Esophagus muscularis mucosa (tissue), 4 donors: Measurements from ENCODE around the gene VSNL1.

DNA sequence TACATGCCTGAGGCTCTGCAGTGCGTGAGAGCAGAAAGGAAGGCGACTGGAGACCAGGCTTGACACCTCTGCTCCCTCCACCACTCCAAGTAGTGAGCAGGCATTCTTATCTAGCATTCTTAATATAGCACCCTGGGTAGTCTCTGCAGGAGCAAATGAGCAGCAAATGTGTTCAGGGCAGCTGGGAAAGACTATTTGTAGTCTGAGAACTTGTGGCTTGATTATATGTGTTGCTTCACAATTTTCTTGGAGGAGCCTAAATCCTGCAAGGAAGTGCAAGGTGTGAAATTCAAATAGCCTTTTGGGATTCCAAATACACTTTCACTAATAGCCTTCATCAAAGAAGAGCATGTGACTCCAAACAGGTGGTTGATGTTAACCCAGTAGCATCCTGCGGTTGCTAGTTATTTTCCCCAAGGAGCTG is 143.3 kb downstream of the DDX1 start:
- PRO-cap, result no peak
- RAMPAGE, long total RNA, 4 experiments, result no peak in any of the 4 experiments

GRCh38 chr2:15939540-15940450 is 555 bp upstream of the MYCN start:
- PRO-cap, result no peak
- RAMPAGE, long total RNA, 4 experiments, result no peak in any of the 4 experiments

GRCh38 chr2:15943030-15943939 is 2.9 kb downstream of the MYCN start:
- PRO-cap, result no peak
- RAMPAGE, long total RNA, 4 experiments, result no peak in any of the 4 experiments

DNA sequence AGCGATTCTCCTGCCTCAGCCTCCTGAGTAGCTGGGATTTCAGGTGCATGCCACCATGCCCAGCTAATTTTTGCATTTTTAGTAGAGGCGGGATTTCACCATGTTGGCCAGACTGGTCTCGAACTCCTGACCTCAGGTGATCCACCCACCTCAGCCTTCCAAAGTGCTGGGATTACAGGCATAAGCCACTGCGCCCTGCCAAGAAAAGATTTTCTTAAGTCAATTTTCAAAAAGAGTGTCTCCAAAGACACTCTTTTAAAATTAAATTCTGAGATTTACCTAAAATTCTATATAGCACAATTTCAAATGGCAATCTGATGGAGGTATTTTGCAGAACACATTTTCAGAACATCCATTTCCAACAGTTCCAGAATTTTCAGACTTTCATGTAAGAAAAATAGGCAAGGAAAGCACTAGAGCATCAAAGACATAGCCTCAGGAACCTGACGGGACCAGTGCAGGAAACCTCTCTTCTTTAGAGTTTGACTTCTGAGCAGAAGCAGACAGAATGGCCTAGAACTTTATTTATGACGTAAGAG is 117.9 kb downstream of the CYRIA start:
- PRO-cap, result no peak
- RAMPAGE, long total RNA, 4 experiments, result no peak in any of the 4 experiments

DNA sequence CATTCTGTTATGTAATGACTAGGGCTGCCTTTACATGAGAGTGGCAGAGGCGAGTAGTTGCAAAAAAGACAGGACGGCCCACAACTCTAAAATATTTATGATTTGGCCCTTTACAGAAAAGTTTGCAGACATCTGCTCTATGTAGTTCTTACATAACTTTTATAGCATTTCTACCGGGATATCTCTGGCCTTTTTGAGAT is 102.9 kb downstream of the CYRIA start:
- PRO-cap, result no peak
- RAMPAGE, long total RNA, 4 experiments, result no peak in any of the 4 experiments

DNA sequence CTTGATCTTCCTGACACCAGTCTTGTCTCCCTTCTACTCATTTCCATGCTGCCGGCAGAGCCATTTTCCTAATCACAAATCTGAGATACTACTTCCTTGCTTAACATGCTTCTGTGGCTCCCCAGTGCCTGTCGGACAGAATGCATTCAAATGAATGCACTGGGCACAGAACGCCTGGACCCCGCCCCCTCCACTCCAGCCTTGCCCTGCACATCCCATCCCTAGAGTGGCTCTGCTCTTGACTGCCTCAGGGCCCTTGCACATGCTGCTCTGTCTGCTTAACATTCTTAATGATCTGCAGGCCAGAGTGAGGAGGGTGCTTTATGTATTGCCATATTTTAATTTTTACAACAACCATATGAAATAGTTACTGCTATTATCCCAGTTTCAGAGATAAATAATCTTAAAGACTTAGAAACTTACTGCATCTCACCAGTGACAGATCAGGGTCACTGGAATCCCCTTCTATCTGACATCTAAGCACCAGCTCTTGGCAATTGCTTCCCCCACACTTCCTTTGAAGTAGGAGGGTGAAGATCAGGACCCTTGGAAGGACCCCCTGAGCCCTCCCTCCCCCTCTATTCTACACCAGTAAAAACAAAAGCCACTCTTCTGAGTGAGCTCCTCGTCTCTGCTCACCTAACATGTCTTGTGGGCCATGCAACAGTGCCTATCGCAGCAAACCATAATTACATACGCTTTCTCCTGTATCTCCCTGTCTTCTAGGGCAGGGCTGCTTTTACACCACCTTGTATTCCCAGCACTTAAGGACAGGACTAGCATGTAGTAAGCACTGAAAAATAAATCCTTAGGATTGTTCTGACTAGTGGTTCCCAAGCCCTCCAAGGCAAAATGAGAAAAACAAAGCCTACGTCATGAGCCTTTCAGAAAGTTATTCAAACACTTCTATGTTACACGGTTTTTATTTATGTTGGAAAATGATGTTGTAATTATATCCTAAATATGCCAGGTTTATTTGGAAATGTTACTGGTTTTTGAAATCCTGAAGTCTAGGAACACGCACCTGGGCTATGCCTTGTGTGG is 62.3 kb downstream of the CYRIA start:
- PRO-cap, result no peak
- RAMPAGE, long total RNA, 4 experiments, result no peak in any of the 4 experiments

- PRO-cap, result no peak
- RAMPAGE, long total RNA, 4 experiments, result start-site peak on the minus strand in 1 of 4 experiments, at chr2:16620935-16621031 at its widest, 6 reads per replicate
Measured at GRCh38 chr2:16620350-16621304, 45.0 kb downstream of the CYRIA start.

- PRO-cap, result bidirectional peak, plus-strand start at chr2:16625533, minus-strand start at chr2:16625311
- RAMPAGE, long total RNA, 4 experiments, result no peak in any of the 4 experiments
Measured at GRCh38 chr2:16624996-16625597, 40.5 kb downstream of the CYRIA start.

DNA sequence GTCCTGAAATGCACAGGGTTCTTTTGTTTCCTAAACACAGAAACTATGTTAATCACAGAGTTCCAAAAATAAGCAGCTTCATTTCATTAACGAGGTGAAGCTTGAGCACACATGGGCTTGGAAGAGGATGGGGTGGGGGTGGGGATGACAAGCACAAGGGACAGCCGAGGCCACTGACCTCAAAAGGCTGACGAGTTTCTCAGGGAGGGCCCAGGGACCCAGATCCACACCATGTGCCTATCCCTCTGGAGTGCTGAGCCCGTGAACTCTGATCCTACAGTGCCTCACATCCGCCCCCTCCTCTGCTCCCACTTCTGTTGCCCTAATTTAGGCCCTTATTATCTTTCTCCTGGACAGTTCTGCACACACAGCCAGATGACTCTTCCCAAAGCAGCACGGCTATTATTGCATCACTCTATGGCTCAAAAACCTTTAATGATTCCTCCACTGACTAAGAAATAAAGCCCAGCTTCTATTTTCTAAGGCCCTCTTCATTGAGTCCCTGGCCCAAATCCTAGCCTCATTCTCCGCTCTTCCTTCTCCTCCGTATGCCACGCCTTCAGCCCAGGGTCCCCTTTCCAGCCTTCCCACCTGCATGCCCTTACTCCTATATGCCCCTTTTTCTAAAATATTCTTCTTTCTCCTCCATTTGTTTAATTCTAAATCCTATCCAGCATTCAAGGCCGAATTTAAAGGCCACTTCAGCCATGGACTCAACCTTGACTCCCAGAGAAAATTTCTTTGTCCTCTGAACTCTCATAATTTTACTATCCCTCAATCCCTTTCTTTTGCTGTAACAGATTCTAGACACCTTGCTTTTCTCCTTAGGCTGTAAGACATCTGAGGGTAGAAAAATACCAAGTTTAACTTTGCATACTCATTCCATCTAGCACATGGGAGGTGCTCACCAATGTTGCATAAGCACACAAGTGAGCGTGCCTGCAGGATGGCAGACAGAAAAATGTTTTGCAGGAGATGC is 24.6 kb downstream of the CYRIA start:
- PRO-cap, result no peak
- RAMPAGE, long total RNA, 4 experiments, result no peak in any of the 4 experiments

- PRO-cap, result no peak
- RAMPAGE, long total RNA, 4 experiments, result no peak in any of the 4 experiments
Measured at GRCh38 chr2:16652460-16653034, 13.1 kb downstream of the CYRIA start.

GRCh38 chr2:16653035-16653583 is 12.5 kb downstream of the CYRIA start:
- PRO-cap, result no peak
- RAMPAGE, long total RNA, 4 experiments, result no peak in any of the 4 experiments

DNA sequence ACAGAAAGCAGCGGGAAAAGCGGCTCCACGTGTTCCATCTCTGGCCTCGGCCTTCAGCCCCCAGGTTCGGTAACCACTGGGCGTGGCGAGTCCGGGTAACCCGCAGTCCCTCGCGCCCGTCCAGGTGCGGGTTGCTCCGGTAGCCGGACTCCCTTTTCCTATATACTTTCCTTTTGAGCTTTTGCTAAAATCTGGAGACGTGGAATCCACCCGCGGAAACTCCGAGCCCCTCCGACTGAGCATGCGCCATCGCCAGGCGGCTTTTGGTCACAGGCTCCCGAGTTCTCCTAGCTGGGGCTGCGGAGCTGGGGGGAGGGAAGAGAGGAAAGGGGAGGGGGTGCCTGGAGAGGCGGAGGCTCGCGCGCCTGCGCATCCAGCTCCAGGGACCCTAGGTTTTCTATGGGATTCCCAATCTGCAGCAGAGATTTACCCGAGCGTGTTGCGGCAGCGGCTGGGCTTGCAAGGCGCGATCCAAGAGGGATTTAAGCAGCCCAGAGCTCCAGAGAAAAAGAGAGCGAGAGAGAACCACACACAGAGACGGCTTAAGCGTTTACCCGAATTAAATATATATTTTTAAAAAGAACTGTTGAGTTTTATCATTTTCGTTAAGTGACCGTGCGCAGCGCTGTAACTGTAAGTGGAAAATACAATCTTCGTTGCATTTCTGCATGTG is at the start of gene VSNL1:
Gene VSNL1, plus strand, starts transcription at position 411 of the 673 bp plus-strand sequence.
- PRO-cap, result bidirectional peak, plus-strand start at position 421 of the sequence, minus-strand start at position 162 of the sequence
- RAMPAGE, long total RNA, 4 experiments, result start-site peak on the plus strand in 3 of 4 experiments, centred at positions 378 to 399 of the sequence, 5 to 10 reads per replicate

GRCh38 chr2:17543828-17544362 is 3.4 kb downstream of the VSNL1 start:
- PRO-cap, result no peak
- RAMPAGE, long total RNA, 4 experiments, result no peak in any of the 4 experiments

DNA sequence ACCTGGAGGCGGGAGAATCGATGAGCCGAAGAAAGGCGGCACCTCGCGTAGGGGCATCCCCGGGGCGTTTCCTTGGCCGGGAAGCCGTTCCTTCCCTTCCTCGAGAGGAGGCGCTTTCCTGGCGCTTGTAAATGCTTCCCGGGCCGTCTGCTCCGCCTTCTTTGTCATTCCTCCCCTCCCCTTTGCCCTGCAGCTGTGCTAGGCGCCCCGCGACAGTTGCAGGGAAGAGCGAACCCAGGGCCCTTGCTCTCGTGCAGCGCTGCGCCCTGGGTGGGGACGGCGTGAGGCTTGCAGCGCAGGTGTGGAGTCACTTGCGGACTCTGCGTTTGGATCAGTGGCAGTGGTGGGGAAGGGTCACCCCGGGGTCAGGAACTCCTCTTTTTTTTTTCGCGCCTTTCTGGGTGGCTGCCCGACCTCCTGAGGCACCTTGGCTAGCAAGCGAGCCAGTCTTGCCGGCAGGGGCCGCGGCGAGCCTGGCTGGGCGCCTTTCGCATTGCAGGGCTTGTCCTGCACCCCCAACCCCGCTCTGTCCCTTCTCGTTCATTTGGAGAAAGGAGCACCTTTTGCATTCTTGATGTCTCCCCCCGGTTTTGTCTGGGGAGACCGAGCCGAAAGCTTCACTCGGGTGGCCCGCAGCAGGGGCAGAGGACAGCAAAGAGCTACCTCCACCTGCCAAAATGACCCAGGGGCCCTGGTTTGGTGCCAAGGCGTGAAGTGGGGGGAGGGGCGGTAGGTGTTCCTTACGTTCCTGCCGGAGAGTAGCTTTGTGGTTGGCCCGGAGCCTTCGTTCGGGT is 893 bp downstream of the KCNS3 start:
- PRO-cap, result bidirectional peak, plus-strand start at position 212 of the sequence, minus-strand start at position 102 of the sequence
- RAMPAGE, long total RNA, 4 experiments, result no peak in any of the 4 experiments

GRCh38 chr2:18729787-18730364 is 140.5 kb upstream of the NT5C1B start:
- PRO-cap, result no peak
- RAMPAGE, long total RNA, 4 experiments, result no peak in any of the 4 experiments

GRCh38 chr2:19336802-19337568 is 21.4 kb downstream of the OSR1 start:
- PRO-cap, result no peak
- RAMPAGE, long total RNA, 4 experiments, result no peak in any of the 4 experiments

DNA sequence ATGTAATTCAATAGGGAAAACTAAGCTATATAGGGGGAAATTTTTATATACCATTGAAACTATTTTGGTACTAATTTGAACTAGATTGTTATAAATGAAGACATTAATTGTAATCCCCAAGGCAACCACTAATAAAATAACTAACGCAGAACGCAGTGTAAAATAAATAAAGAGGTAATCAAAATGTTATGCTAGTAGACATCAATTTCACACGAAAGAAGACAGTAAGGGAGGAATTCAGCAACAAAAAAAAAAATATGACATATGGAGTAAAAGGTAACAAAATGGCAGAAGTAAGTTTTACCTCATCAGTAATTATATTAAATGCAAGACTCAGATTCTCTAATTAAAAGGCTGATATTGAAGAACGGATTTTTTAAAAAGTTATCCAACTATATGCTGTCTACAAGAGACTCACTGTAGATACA is 175.4 kb upstream of the OSR1 start:
- PRO-cap, result no peak
- RAMPAGE, long total RNA, 4 experiments, result no peak in any of the 4 experiments

DNA sequence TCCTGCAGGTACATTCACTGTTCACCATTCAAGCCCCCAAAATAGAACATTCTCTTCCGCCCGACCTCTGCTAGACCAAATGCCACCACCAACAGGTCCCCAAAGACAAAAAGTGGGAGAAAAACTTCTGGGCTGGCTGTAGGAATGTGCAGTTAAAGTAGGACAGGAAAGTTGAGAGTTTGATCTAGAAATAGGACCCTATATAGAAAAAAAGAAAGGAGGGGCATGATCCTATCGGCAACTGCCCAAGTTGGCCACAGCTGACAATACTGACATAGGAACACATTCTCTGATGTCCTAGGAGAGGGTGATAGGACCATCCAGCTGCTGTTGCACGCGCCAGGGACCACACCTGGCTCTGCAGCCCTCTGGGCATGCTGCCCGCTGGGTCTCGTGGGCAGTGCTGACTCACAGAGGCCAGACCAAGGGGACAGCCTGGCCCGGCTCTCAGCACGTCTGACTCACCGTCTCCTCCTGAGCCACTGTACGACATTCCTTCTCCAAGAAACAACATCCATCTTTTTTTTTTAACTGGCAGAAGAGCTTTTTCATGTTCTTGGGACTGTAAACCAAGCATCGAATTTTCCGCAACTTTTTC is 100.5 kb downstream of the TTC32 start:
- PRO-cap, result no peak
- RAMPAGE, long total RNA, 4 experiments, result no peak in any of the 4 experiments

DNA sequence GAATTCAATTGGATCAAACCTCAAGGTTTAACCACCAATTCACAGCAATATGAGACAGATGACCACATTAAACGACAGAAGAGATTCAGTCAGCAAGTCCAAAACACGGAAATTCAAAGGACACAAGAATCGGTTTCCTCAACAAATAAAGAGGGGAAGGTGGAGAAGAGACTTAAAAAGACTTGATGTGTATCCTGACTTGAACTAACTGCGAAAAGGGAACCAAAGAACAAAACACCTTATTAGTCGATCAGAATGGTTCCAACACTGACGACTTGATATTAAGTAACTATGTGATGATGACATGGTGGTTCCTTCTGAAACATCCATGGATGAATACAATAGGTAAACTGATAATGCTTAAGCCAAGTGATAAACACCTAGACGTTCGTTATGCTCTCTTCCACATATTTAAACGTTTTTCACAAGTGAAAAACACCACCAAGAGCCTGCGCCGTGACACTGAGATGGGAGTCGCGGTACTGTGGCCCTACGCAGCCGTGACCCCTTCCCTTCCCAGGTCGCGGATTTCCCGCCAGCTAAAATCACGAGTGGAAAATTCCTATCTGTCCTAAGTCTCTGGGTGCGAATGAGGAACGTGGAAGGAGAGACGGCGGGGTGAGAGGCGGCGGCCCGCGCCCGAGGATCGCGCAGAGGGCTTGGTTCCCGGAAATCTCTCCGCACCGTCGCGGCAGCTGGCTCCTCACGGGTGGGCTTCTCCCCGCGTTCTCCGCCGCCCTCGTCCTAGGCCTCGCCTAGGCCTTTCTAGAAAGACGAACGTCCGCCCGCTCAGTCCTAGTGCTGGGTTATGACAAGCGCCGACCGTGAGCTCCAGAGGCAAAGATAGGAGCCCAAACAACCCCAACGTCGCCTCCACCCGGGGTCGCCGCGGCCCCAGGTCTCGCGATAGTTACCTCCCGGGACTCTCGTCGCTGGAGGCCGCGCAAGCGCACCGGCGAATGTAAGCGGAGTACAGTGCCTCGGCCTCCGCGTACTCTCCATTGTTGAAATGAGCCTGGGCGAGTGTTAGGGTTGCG is 673 bp downstream of the TTC32 start:
- PRO-cap, result bidirectional peak, plus-strand start at position 952 of the sequence, minus-strand start at position 903 of the sequence
- RAMPAGE, long total RNA, 4 experiments, result start-site peak on the minus strand in 4 of 4 experiments, centred at positions 878 to 896 of the sequence, 112 to 385 reads per replicate

GRCh38 chr2:19902433-19902935 is 701 bp upstream of the TTC32 start:
- PRO-cap, result no peak
- RAMPAGE, long total RNA, 4 experiments, result no peak in any of the 4 experiments